ENCODE data around the genes SEMG2, WFDC2 and TNNC2.

GRCh38 chr20:45059109-45059732 is 41.7 kb downstream of the KCNS1 start:
- RAMPAGE, long total RNA: no peak
- RRBS: no CpG with 5 or more reads among the region's 5 CpGs

- RAMPAGE, long total RNA: no peak
- RRBS: 3% methylated on average over 22 of the region's 94 CpGs
Observed at GRCh38 chr20:45098081-45098975, 2.6 kb downstream of the KCNS1 start.

- RAMPAGE, long total RNA: no peak
- RRBS: no CpG with 5 or more reads among the region's 1 CpG
Observed at GRCh38 chr20:45221252-45221529, at the start of gene SEMG2. TSS of gene SEMG2 (plus strand) at chr20:45221373.

GRCh38 chr20:45253259-45253671 is 1.1 kb downstream of the SLPI start:
- RAMPAGE, long total RNA: no peak
- RRBS: no CpG with 5 or more reads among the region's 4 CpGs

GRCh38 chr20:45311432-45312148 is 3.5 kb upstream of the MATN4 start:
- RAMPAGE, long total RNA: no peak
- RRBS: no CpG with 5 or more reads among the region's 51 CpGs

- RAMPAGE, long total RNA: no peak
- RRBS: no CpG with 5 or more reads among the region's 20 CpGs
Observed at GRCh38 chr20:45336238-45337288, 11.7 kb downstream of the SDC4 start.

DNA sequence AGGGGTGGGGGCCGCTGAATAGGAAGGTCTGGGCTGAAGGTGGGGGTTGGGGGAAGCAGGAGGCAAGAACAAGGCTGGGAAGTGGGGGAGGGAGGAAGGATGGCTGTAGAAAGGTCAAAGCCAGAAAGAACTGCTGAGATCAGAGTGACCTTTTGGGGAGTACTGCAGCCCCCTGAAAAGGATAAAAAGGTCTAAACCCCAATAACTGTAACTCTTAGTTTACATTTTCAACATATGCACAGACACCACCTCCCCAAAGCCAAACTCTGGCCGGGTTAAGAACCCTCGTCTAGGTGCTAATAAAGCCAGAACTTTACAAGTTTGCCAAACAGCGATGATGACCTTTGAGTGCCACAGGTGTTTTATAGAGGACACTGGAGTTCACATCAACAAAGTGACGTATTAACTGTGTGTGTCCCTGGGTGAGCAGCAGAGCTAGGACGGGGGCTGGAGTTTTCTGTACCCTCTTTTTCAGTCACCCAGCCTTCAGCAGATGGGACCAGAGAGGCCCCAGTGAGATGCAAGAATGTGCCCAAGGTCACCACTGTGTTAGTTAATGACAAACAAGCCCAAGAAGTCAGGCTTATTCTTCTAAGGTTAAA is 5.5 kb downstream of the SDC4 start:
- RAMPAGE, long total RNA: no peak
- RRBS: no CpG with 5 or more reads among the region's 6 CpGs

DNA sequence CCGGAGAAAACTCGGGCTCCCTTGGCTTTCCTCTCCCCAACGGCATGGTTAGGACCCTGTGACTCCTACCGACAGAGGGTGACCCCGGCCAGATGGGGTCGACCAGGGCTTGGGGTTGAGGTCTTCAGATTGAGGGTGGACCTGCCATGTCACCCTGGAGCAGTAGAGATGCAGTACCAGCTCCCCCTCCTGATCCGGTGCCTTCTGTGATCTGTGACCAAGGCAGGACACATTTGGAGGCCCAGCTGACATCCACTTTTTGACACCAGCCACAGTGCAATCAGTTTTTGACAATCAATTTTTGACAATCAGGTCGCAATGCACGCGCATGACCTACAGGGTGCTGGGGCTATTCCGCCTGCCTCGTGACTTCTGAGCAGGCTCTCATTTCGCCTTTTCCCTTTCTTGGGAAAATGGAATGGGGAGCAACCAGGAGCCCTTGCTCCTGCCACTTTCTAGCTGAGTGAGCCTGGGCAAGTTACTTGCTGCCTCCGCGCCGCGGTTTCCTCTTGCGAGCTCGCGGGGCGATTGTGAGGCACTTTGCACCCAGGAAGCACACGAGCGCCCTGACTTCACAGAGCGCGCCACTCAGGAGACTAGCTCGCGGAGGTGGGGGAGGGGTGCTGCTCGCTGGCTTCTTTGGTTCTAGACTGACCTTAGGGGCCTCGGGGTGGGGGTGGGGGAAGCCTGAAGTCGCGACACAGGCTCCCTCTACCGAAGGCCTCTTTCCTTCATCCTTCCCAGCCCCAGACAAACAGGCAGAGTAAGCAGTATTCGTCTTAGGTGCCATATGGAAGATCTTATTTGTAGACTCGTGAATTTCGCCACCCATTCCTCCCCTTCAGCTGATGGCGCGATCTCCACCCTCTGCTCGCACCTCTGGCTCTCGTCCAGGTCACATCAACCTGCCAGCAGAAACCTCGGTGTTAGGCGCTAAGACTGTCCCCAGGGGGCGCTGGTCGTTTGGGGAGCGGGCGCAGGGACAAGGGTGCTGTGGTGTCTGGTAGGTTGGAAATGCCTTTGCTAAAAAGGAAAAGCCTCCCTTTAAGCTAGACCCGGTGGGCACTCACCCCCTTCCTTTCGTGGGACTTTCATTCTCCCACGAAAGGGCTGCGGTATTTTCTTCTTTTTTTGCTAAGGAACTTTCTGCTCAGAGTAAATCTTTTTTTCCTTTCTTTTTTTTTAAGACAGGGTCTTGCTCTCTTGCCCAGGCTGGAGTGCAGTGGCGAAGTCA is 4.6 kb downstream of the TP53TG5 start:
- RAMPAGE, long total RNA: no peak
- RRBS: 18% methylated on average over 4 of the region's 50 CpGs

DNA sequence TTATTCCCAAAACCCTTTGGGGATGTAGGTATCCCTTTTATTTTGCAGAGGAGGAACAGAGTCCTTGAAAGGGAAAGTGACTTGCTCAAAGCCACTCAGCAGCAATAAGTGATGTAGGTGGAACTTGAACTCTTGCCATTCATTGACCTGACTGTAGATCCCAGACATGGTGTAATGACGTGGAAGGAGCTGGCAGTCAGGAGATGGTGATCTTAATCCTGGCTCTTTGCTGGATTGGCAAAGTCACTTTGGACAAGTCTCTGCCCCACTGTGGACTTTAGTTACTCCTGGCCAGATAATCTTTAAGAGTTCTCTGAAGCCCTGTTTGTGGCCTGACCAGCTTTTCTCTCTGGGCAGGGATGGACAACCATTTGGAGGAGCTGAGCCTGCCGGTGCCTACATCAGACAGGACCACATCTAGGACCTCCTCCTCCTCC is 1.5 kb downstream of the DBNDD2 start:
- RAMPAGE, long total RNA: no peak
- RRBS: no CpG with 5 or more reads among the region's 2 CpGs

DNA sequence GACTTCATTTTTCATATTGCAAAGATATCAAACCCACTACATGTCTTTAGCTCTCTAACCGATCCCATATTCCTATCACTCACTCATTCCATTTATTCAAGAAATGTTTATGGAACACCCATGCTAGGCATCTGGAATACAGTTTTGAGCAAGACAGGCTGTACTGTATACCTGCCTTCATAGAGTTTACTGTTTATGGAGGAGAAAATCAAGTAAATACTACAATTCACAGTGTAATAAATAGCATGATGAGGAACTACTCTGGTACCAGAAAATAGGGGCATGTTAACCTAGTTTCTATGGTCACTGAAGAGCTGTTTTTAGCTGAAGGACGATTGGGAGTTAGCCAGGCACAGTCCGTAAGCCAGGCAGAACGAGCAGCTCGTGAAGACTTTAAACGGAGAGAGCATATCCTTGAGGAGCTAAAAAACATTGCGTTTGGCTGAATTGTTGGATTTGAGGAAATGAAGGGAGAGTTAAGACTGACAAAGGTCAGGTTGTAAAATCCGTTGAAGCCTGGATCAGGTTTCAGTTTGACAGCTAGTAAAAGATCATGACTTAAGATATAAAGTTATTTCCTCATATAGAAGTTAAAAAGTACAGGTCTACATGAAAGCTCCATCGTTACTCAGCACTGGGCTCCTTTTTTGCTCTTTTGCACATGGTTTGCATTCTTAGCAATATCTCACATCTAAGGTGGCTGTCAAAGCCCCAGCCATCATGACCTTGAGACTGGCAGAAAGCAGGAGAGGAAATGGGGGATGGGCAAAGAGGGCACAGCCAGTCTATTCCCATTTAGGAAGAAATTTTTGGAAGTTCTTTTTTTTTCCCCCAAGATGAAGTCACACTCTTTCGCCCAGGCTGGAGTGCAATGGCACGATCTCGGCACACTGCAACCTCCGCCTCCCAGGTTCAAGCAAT is 2.8 kb downstream of the DBNDD2 start:
- RAMPAGE, long total RNA: no peak
- RRBS: no CpG with 5 or more reads among the region's 13 CpGs

DNA sequence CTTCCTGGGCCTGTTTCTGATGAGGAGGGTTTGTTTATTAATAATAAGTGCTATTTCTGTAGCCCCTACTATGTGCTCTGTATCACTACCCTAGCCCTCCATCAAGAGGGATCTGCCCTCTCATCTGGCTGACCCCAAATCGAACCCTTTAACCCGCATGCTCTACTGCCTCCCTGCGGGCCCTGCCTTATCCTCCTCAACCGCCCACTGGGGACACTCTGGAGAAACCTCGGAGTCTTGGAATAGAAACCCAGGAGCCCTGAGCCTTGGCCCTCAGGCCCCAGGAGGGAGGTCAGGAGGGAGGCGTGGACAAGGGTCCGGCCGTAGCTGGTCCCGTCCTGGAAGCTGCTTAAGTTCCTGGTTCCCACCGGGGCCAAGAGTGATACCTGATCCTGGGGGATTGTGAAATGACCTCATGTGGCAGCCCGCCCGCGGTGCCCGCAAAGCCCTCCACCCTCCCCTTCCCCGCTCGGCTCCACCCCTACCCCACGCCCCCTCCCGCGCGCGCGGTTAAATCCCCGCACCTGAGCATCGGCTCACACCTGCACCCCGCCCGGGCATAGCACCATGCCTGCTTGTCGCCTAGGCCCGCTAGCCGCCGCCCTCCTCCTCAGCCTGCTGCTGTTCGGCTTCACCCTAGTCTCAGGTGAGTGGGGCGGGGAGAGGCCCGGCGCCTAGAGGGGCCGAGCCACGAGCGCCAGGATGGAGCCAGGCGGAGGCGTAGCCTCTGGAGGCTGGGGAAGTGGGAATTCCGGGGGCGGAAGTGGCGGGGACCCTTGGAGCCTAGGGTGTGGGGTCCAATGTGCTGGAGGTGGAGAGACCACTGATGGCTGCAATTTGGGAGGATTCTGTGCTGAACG is at the start of gene WFDC2:
WFDC2 (plus strand) TSS at position 539 of the 860 bp plus-strand sequence.
- RAMPAGE, long total RNA: no peak
- RRBS: 6% methylated on average over 11 of the region's 43 CpGs

DNA sequence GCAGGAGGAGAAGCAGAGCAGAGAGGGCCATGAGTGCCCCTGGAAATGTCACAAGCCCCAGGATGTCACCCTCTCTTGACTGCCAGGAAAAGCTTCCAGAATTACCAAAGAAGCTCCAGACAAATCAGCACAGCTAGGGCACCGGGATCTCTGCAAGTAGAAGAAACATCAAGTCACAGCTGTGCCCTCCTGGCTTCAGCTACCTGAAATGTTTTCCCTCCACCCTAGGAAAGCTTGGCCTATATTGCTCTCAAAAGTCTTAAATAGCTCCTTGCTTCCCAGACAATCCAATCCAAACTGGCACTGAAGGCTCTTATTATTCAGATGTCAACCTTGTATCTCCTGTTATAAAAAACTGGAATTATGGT is 17.4 kb downstream of the WFDC3 start:
- RAMPAGE, long total RNA: no peak
- RRBS: no CpG with 5 or more reads among the region's 1 CpG

- RAMPAGE, long total RNA: start-site peak on the plus strand at chr20:45792306-45792516, 13 and 15 reads in 2 replicates
- RRBS: no CpG with 5 or more reads among the region's 37 CpGs
Observed at GRCh38 chr20:45792132-45793315, 770 bp downstream of the DNTTIP1 start.

DNA sequence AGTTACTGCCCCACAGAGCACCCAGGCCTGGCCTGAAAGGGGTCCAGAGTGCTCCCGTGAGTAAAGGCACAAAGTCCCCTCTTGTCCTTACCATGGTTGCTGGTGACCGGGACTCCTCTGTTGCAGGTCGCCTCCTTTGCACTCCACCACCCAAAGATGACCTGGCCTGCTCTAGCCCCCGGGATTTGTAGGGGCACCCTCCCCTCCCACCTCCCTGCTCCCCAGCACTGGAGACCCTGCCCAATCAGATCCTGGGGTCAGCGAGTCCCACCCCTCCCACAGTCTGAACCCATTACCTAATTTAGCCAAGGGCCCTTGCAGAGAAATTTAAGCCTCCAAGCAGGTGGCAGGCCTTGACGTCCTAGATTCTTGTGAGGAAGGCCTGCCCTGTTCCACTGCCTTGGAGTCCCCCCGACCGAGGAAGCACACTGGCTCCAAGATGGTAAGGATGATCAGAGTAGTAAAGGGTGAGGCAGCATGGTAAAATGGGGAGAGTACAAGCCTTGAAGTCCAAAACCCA is at the start of gene TNNC2:
TNNC2 (minus strand) TSS at position 158 of the 520 bp plus-strand sequence.
- RAMPAGE, long total RNA: no peak
- RRBS: 74% methylated on average over 3 of the region's 8 CpGs

- RAMPAGE, long total RNA: no peak
- RRBS: no CpG with 5 or more reads among the region's 6 CpGs
Observed at GRCh38 chr20:45917684-45918186, 5.8 kb upstream of the PLTP start.

DNA sequence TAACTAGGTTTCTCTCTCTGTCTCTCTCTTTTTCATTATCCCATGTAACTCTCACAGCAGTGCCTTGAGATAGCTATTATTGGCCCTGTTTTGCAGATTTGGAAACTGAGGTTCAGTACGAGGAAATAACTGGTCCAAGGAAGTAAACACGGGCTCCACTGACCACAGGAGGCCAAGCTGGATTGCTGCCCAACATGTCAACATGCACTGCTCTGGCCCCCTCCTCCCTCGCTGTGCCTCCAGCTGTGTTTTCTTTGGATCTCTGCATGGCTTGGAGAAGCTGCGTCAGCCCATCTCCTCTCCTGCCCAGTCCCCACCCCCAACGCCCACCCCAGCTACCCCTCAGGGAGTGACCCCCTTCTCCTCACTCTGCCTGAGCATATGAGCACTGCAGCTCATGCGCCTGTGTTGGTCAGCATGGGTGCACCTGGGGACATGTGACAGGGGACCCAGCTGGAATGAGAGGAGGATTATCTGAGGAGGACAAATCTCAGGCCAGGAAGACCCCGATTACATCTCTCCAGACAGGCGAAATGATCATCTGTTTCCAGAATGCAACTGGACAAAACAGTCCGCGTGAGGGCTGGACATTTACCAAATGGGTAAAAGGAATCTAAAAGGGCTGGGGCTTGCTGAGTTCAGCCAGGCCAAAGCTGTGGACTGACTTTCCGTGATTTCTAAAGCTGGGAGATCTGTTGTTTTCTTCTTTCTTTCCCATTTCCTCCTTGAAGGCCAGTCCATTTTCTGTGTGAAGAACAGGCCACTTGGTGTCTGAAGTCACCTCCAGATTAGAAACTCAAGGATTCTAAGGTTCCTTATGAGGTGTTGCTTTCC is 7.9 kb upstream of the PLTP start:
- RAMPAGE, long total RNA: no peak
- RRBS: no CpG with 5 or more reads among the region's 11 CpGs

- RAMPAGE, long total RNA: no peak
- RRBS: no CpG with 5 or more reads among the region's 16 CpGs
Observed at GRCh38 chr20:45958997-45959525, 12.9 kb downstream of the ZNF335 start.

DNA sequence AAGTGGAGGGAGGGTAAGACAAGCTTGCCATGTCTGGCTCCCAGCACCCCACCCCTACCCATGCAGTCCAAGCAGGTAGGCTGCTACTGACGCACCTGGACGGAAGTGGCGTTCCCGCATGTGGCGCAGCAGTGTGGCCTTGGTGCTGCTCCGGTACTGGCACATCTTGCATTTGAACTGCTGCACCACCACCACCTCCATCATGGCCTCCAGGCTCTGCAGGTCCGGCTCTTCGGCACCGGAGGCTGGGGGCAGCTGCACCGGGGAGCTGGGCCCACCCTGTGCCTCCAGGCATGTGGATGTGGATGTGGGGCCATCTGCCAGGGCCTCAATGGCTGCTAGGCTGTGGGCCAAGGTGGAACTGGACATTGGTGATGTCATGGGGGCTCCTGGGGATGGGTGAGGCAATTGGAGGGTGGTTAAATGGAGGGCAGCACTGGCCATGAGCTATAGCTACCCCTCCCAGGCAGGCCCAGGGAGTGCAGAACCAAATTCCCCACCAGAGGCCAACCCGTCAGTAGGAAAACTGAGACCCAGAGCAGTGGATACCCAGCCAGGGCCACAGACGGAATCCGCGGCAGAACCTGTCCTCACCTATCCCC is 4.3 kb downstream of the ZNF335 start:
- RAMPAGE, long total RNA: no peak
- RRBS: 99% methylated on average over 2 of the region's 14 CpGs

DNA sequence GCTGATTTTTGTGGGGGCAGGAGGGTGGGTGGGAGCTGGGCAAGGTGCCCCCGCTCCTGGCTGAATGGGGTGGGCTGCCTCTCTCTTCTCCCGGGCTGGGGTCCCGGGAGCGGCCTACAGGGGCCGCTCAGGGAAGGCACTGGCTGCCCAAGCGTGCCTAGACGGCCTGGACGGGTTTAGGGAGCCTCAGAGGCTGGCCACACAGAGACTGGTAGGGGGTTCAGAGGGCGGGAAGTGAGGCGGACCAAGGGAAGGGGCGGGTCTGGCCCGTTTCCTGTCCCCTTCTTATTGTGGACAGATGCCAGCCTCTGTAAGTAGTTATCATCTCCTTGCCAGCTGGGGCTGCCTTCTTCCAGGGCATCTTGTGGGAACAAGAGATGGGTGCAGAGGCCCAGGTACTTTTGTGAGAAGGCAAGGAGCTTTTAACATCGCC is 386 bp downstream of the CD40 start:
- RAMPAGE, long total RNA: no peak
- RRBS: no CpG with 5 or more reads among the region's 13 CpGs

DNA sequence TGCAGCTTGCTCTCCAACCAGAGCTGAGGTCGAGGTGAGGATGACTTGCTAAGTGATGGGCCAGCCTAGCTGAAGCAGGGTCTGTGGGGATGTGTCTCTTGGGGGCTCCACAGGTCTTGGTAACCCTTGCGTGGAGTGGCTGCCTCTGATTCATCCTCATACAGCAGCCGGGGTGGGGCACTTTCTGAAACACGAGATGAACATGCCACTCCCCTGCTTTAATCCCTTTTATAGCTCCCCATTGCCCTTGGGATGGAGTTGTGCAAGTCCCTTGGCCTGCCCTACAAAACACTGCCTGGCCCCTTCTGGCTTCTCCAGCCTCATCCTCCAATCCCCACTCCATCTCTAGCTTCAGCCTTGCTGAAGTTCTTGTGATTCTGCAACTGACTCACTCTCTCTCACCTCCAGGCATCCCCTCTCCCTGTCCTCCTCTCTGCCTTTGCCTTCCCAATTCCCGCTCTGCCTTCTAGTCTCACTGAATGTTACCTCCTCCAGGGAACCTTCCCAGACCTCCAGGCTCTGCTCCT is 94.0 kb downstream of the CDH22 start:
- RAMPAGE, long total RNA: no peak
- RRBS: no CpG with 5 or more reads among the region's 5 CpGs

Measured in kidney epithelial cell (primary cell).